Subcutaneous preadipocyte (primary cell): Measurements from ENCODE around the gene THSD1.

DNA sequence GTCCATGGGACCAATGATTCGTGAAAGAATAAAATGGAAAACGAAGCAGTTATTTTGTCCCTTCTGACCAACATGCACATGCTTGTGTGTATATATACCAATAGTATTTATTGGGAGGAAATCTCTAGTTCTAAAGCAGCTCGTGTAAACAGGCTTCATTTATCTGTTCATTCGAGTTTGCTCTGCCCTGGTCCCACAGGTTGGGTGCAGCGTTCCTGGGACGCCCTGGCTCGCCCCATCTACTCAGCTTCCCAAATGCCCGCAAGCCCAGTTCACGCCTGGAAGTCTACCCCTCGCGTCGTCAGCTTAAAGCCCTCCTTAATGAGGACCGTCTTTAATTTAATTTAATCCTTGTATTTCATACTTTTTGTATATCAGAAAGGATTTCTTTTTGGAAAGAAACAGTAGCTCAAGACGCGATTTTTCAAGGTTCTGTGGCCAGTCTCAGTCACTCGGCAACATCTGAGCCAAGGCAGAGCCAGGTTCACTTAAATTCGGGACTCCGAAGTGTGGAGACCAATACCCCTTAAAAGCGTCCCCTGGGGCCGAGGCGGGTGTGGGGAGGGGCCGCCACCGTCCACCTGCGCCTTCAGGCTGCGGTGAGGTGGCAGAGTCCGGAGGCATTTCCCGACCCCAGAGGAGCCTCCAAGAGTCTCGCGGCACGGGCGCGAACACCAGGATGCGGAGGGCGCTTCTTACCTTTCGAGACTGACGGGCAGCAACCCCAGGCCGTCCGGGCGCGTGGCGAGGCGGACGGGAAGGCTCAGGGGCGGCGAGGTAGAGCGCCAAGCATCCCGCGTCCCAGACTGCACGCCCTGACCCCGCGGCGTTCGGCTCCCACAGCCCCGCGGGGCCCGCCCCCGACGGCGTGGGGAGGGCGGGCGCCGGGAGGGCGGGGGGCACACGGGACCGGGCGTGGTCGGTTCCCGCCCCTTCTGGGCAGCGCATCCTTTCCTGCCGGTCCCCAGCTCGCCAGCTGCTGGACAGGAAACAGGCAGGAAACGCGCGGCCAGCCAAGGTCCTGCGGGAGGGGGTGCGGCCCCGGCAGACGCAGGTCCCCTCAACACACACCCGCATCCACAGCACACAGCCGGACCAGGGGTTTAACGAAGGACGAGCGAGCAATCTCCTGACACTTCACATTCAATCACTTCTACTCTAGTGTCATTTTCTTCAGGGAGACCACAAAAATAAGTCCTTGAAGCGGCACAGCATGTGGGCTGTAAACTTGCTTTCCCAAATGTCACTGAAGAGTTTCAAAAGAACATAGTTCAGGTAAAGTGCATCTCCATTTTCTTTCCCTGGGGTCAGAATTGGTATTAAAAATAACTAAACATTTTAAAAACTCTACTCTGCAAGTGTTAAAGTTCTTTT is at the start of gene THSD1:
Gene THSD1 (minus strand): TSS at position 841 of the 1,374 bp plus-strand sequence.
- CAGE, long polyA plus RNA = no peak

DNA sequence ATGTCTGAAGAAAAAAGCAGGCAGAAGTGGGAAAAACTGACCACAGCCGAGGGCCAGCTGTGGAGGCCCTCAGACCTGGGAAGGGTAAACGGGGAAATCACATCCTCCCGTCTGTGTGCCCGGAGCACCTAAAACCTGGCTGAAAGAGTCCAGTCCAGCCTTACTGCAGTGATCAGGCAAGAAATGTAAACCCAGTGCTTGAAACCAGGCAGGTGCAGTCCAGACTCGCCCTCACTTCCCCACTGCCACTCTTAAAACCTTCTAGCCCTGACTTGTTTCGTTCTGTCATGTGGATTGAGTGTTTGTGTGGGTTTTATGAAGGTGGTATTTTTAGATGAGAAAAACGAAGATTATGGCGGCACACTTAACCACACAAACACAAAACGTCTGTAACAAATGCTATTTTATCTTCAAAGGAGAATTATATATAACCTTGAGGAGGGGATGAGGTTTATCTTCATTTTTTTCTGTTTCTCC is 851 bp upstream of the CKAP2 start:
- CAGE, long polyA plus RNA = no peak

- CAGE, long polyA plus RNA = no peak
Measured at GRCh38 chr13:52599291-52600268, 42.7 kb upstream of the HNRNPA1L2 start.

DNA sequence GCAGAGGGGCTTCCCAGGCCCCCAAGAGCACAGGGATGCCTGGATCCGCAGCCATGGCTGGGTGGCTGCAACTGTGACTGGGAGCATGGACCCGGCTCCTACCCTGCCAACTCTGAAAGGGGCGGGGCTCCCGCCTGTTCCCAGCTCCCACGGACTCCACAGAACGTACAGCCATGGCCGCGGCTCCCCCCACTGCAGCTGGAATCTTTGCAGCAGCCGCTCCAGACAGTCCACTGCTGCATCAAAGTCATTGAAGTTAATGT is 1747.2 kb downstream of the OLFM4 start:
- CAGE, long polyA plus RNA = no peak

GRCh38 chr13:55039462-55039968 is 2010.9 kb downstream of the OLFM4 start:
- CAGE, long polyA plus RNA = no peak

GRCh38 chr13:59356483-59357292 is 807.0 kb downstream of the DIAPH3 start:
- CAGE, long polyA plus RNA = no peak

- CAGE, long polyA plus RNA = no peak
Measured at GRCh38 chr13:59368701-59369171, 795.0 kb downstream of the DIAPH3 start.

DNA sequence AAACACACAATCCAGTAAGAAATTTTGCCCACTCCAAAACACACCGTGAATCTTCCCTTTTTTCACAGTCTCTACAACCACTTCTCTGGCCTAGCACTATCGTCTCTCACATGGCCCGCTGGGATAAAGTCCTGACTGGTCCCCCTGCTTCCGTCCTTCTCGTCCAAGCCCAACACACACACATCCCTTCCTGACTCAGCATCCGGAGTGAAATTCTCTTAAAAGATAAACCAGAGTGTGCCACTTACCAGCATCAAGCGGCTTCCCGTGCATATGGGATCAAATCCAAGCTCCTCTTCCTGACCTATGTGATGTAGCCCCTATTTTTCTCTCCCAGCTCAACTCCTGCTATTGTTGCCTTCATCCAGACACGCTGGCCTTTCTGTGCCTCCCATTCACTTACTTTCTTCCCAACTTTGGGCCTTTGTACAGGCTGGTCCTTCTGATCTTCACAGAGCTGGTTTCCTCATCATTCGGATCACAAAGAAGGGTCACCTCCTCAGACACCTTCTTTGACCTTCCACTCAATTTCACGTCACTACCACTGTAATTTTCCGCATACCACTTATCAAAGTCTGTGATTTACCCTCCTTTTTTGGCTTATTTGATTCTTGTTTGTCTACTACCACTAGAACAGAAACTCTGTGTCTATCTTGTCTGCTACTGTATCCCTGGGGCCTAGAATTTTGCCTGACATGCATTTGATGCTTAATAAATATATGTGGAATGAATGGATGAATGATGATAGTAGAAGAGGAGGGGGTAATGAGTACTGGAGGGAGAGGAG is 530.3 kb downstream of the DIAPH3 start:
- CAGE, long polyA plus RNA = no peak

DNA sequence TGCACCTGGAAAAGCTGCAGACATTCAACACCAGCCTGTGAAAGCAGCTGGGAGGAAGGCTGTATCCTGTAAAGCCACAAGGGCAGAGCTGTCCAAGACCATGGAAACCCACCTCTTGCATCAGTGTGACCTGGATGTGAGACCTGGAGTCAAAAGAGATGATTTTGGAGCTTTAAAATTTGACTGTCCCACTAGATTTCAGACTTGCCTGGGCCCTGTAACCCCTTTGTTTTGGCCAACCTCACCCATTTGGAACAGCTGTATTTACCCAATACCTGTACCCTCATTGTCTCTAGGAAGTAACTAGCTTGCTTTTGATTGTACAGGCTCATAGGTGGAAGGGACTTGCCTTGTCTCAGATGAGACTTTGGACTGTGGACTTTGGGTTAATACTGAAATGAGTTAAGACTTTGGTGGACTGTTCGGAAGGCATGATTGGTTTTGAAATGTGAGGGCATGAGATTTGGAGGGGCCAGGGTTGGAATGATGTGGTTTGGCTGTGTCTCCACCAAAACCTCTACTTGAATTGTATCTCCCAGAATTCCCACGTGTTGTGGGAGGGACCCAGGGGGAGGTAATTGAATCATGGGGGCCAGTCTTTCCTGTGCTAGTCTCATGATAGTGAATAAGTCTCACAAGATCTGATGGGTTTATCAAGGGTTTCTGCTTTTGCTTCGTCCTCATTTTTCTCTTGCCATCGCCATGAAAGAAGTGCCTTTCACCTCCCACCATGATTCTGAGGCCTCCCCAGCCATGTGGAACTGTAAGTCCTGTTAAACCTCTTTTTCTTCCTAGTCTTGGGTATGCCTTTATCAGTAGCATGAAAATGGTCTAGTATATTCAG is 12.6 kb downstream of the TDRD3 start:
- CAGE, long polyA plus RNA = no peak

GRCh38 chr13:65940883-65941401 is 1289.2 kb downstream of the PCDH9 start:
- CAGE, long polyA plus RNA = no peak

DNA sequence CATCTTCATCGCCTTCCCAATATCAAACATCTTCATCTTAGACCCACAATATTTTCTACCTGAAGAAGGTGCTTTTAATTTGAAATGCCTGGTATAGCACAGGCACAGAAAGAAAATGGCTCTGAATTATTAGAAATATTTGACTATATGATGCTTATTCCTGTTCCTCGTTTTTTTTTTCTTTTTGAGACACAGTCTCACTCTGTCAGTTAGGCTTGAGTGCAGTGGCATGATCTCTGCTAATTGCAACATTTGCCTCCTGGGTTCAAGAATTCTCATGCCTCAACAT is 431.5 kb downstream of the PCDH9 start:
- CAGE, long polyA plus RNA = no peak

GRCh38 chr13:66994994-66995156 is 235.3 kb downstream of the PCDH9 start:
- CAGE, long polyA plus RNA = no peak

GRCh38 chr13:67225705-67226137 is 4.4 kb downstream of the PCDH9 start:
- CAGE, long polyA plus RNA = no peak

- CAGE, long polyA plus RNA = no peak
Measured at GRCh38 chr13:69939946-69940366, 168.3 kb downstream of the KLHL1 start.

DNA sequence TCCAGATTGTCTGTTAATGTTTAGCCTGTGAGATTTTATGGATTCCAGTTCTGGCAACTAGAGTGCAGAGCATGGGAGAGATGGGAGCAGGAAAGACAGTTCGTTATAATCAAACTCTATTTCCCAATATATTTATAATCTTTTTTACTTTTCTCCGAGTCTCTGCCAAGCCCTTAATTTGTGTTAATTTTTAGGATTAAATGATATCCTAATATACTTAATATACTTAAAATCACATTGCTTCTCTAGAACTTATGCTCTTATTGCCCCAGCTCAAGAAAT is 272.7 kb upstream of the KLHL1 start:
- CAGE, long polyA plus RNA = no peak

DNA sequence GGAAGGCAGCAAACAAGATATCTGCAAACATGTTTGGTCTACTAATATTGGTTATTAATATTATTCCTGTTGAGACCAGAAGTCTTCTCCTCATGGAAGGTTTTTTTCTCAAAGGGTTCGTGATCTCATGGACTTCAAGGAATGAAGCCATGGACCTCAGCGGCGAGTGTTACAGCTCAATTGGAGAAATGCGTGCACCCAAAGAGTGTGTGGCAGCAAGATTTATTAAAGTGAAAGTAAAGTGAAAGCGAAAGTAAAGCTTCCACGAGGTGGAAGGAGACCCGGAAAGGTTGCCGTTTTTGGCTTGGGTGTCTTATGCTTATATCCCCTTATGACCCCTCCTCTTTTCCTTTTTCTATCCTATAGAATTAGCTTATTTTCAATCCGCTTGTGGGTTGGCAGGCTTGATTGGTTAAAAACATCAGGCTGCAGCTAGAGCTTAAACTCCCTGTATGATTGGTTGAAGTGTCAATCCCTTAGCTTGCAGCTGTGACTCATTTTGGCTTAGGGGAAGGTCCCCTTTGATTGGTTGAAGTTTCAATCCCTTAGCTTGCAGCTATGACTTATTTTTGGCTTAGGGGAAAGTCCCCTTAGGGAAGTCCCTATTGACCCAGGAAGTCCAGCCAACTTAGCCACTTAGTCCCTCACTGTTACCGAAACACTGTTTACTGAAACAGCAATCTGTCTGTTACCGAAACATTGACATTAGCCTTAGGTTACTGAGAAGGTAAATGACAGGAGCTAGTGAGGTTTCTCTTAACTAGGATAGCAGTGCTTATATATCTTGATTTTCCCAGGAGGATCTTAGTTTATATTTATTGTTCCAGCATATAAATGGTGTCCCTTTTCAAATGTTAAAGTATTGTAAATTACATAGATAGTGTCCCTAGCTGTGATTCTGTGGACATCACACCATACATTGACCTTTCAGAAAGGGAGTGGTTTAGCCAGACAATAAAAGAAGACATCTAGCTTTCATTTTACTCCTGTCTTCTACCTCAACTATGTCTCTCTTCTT is 575.9 kb downstream of the DACH1 start:
- CAGE, long polyA plus RNA = no peak

DNA sequence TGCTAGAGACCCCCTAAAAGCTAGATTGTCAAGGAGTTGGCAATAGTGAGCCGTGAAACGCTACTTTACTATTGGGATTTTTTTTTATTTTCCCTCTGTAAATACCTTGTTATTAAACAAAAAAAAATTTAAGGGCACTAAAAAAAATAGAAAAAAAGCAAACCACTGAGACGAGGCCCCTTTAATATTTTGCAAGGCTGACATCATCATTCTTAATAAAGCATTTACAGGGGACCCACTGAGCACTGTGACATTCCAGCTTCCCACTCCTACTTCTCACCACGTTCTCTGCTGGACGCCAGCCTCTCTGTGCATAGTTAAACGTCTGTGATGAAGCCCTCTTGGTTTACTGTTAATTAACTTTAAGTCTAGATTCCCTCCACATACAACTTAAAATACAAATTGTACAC is 220.1 kb downstream of the MZT1 start:
- CAGE, long polyA plus RNA = no peak

GRCh38 chr13:72726554-72727473 is 615 bp downstream of the MZT1 start:
- CAGE, long polyA plus RNA = no peak

DNA sequence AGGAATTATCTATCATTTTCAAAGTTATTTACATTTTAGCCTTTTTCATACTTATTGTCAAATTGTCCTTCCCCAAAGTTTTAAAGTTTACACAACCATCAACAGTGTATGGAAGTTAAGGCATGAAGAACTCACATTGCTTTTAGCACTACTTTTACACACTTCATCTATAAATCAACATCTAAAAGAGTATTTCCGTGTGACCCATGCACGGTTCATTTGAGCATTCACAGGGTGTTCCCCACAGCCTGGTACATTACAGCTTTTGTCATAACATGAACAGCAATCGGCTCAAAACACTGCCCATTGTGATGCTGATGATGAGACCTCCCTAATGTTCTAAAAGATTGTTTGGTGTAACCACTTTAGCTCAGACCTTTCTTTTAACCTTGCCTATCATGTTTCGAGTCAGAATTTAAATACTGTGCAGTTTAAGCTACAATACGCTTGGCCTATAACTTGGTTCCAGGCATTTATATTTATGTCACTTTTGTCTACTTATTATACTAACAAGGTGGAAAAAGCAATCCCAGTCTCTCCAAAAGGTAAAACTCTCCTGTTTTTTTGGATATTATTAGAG is 4.1 kb upstream of the KLF5 start:
- CAGE, long polyA plus RNA = no peak

DNA sequence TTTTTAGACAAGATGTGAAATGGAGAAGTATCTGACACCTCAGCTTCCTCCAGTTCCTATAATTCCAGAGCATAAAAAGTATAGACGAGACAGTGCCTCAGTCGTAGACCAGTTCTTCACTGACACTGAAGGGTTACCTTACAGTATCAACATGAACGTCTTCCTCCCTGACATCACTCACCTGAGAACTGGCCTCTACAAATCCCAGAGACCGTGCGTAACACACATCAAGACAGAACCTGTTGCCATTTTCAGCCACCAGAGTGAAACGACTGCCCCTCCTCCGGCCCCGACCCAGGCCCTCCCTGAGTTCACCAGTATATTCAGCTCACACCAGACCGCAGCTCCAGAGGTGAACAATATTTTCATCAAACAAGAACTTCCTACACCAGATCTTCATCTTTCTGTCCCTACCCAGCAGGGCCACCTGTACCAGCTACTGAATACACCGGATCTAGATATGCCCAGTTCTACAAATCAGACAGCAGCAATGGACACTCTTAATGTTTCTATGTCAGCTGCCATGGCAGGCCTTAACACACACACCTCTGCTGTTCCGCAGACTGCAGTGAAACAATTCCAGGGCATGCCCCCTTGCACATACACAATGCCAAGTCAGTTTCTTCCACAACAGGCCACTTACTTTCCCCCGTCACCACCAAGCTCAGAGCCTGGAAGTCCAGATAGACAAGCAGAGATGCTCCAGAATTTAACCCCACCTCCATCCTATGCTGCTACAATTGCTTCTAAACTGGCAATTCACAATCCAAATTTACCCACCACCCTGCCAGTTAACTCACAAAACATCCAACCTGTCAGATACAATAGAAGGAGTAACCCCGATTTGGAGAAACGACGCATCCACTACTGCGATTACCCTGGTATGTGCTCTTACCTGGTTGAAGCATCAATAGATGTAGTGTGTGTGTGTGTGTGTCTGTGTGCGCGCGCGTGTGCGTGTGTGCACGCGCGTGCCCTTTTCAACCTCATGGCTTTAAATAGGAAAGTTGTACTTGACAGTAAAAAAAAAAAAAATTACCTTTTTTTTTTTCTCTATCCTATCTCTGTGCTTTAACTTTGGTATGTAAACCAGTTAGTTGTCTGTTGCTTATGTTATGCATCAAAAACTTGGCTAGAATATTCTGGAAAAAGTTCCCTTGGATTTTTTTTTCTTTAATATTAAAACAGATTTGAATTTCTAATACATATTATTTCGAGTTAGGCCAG is 3.5 kb downstream of the KLF5 start:
- CAGE, long polyA plus RNA = no peak